ENCODE results near the gene INSYN2B.

DNA sequence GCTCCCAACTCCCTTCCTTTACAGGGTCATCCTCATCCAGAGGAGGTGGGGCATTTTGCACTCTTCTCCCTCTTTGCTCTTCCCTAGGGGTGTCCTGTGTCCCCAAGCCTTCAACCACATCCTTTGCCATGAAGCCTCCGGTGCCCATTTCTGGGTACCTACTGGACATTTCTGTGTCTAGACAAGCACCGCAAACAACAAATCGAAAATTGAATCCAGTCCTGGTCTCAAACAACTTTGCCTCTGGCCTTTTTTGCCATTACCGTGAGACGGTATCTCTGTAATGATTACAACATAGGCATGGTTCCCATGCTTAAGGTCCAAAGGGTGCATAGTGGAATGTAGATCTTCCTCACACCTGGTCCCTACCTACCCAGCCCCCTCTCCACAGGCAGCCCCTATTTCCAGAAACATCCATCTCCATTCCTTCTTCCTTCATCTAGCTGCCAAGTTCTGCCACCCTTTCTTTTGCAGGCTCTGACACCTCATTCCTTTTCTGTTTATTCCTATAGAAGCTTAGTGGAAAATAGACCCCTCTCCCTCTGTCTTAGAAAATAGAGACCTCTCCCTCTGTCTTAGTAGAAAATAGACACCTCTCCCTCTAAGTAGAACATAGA is 17.8 kb downstream of the WWC1 start:
- RRBS, result no CpG with 5 or more reads among the region's 5 CpGs

- RRBS, result 47% methylated on average over 3 of the region's 14 CpGs
Observed at GRCh38 chr5:168423535-168424757, 62.3 kb upstream of the RARS1 start.

- RRBS, result no CpG with 5 or more reads among the region's 8 CpGs
Observed at GRCh38 chr5:168577686-168578585, 1.2 kb downstream of the PANK3 start.

GRCh38 chr5:168613809-168614465 is 34.8 kb upstream of the PANK3 start:
- RRBS, result no CpG with 5 or more reads among the region's 2 CpGs

GRCh38 chr5:168734663-168735040 is 155.5 kb upstream of the PANK3 start:
- RRBS, result no CpG with 5 or more reads among the region's 6 CpGs

GRCh38 chr5:168806148-168806834 is 227.1 kb upstream of the PANK3 start:
- RRBS, result 53% methylated on average over 5 of the region's 14 CpGs

GRCh38 chr5:168819266-168819563 is 240.0 kb upstream of the PANK3 start:
- RRBS, result 17% methylated on average over 5 of the region's 10 CpGs

- RRBS, result no CpG with 5 or more reads among the region's 22 CpGs
Observed at GRCh38 chr5:168844464-168844968, 265.3 kb upstream of the PANK3 start.

GRCh38 chr5:168869869-168870388 is 290.8 kb upstream of the PANK3 start:
- RRBS, result no CpG with 5 or more reads among the region's 10 CpGs

DNA sequence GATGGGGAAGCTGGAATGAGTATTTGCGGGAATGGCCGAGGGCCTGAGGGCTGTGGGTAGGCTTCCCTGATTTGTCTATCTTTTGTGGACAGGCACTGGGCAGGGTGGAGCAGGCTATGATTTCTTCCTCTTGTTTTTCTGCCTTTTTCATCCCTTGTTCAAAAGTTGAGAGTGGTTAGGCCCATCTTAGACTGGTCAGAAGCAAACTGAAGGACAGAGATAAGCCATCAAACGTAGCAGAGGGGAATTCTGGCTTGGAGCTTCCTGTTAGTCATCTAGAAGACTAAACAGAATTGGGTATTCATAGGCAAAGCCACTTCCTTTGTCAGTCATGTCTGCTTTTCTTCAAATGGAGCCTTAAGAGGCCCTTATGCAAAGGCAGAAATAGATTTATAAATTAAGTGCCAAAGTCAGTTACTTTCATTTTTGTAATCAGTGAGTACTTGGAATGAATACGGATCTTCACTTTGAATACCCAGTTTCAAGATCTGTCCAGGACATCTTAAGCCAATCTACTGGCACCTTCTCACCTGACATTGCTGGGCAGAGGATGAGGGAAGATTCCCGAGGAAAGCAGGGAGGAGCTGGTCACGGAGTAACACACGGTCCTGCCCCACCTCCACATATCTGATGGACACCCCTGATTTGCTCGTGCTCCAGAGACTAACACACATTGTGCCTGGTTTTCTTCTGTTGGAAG is 14.0 kb downstream of the DOCK2 start:
- RRBS, result no CpG with 5 or more reads among the region's 8 CpGs

GRCh38 chr5:169727475-169728152 is 90.5 kb downstream of the DOCK2 start:
- RRBS, result no CpG with 5 or more reads among the region's 5 CpGs

- RRBS, result no CpG with 5 or more reads among the region's 4 CpGs
Observed at GRCh38 chr5:169980287-169980630, at the start of gene INSYN2B. INSYN2B (minus strand) TSS chr5:169980495.

DNA sequence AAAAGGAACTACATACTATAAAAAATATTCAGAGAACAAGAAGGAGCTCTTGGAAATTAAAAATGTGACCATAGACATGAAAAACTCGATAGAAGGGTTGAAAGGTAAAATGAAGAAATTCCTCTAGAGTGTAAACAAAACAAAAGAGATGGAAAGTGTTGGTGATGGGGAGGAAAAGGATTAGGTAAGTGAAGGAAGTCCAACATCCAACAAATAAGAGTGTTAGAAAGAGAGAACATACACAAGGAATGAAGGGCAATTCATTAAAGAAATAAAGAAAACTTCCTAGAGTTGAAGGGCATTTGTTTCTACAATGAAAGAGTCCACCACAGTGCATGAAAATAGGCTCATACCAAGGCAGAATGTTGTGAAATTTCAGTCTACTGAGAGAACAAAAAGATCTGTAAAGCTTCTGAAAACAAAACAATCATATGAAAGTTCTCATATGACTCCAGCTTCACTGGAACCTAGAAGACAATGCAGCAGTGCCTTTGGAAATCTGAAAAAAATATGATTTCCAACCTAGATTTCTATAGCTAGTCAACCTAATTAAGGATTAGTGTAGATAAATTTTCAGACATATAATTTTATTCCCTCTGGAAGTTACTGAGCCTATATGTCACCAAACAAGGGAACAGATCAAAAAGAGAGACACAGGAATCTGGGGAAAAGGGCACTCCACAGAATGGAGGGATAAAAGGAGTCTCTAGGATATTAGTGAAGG is 5.7 kb downstream of the C5orf58 start:
- RRBS, result no CpG with 5 or more reads among the region's 1 CpG

GRCh38 chr5:170249584-170250197 is 16.9 kb downstream of the C5orf58 start:
- RRBS, result no CpG with 5 or more reads among the region's 4 CpGs

- RRBS, result no CpG with 5 or more reads among the region's 4 CpGs
Observed at GRCh38 chr5:170259896-170260386, 27.2 kb downstream of the C5orf58 start.

GRCh38 chr5:170273565-170274335 is 23.8 kb downstream of the LCP2 start:
- RRBS, result no CpG with 5 or more reads among the region's 13 CpGs

DNA sequence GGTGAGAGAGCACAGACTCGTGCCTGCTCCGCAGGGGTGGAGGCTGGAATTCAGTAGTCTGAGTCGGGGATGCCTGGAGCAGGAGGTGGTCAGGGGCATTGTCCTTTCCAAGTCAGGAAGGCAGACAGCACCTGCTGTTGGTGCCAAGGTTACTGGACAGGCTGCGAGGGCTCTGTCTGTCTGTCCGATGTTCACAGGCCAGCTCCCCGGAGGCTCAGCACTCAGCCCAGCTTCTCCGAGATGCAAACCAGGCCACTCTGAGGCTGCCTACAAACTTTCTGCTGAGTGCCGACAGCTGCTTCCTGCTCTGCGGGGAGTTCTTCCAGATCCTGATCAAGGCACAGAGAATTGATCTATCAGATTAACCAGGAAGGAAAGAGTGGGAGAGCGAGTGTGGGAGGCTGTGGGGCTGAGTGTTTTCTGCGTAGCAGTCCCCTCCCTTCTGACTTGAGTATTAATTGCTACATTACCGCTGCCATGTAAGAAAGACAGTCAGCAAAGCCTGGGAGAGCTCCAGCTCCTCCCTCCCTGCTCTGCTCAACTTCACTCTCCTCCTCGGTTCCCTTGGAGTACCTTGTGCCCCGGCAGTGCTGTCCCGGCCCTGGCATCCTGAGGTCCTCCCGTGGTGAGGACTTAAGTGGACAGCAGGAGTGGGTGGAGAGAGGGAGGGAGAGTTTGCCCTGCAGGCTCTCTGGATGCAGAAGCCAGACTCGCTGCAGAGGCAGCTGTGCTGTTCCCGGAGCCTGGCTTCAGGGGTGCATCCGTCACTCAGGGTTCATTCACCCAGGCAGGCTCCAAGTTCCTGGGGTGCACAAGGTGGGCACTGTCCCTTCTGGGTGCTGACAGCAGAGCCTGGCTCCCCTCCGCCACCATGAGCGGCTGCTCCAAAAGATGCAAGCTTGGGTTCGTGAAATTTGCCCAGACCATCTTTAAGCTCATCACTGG is 35.9 kb downstream of the KCNMB1 start:
- RRBS, result no CpG with 5 or more reads among the region's 22 CpGs

- RRBS, result no CpG with 5 or more reads among the region's 5 CpGs
Observed at GRCh38 chr5:170761193-170761750, 22.3 kb upstream of the GABRP start.

DNA sequence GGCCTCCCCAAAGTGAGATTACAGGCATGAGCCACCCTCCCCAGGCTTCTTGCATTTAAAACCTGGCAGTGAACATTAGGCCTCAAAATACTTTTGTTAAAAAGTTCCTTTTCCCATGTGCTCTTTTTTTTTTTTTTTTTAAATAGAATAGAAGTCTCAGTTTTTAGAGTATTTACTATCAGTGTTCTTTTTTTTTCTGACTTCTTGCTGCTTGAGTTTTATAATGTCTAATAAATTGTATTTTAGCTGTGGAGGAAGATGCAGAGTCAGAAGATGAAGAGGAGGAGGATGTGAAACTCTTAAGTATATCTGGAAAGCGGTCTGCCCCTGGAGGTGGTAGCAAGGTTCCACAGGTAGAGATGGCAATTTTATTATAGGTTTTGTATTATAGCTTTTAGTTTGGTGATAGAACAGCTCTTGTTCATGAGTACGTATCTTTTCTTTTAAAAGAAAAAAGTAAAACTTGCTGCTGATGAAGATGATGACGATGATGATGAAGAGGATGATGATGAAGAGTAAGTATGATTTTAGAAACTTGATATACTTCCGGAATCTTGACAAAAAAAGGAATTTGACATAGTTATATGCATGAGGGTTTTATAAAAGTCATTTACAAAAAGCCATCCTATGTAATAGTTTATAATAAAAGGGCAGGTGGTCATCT is 4.9 kb downstream of the NPM1 start:
- RRBS, result no CpG with 5 or more reads among the region's 4 CpGs

- RRBS, result no CpG with 5 or more reads among the region's 12 CpGs
Observed at GRCh38 chr5:171397853-171398583, 10.4 kb downstream of the NPM1 start.